Mononuclear cell (primary cell): ENCODE measurements around a stretch of chr15.

DNA sequence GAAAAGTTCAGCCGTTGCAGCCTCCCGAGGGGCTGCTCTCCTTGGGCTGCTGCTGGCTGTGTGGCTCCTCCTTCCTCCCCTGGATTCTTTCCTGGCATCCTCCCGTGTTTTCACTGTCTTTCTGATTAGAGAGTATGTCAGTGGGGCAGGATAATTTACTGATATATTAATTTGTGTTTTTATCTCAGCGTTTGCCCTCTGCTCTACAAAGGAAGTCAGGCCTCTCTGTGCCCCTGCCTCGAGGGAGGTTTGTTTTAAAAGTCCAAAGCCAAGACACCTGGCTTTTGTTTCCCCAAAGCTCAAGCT, 150.3 kb upstream of the NR2F2 start:
- RRBS = no CpG with 5 or more reads among the region's 5 CpGs

- RRBS = 7% methylated on average over 33 of the region's 65 CpGs
Measured at GRCh38 chr15:96331191-96331888, 840 bp downstream of the NR2F2 start.

DNA sequence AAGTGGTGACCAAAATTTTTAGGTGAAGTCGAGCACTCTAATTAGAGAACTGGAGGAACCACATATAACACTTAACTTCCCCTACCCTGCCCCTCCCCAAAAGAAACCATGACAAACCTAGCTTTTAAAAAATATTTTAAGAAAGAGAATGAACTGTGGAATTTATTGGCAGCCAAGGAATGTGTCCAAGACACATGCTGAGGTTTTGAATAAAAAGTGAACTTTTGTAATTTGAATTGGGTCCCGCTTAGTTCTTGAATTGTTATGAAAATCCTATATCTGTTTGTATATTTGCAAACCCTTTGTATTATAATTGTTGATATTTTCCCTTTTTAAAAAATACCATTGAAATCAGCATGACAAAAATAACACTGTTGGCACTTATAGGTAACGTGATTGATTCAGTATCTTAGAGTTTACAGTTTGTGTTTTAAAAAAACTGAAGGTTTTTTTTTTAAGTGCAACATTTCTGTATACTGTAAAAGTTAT, 7.8 kb downstream of the NR2F2 start:
- RRBS = no CpG with 5 or more reads among the region's 3 CpGs

- RRBS = no CpG with 5 or more reads among the region's 6 CpGs
Measured at GRCh38 chr15:96339190-96339854, 8.8 kb downstream of the NR2F2 start.

DNA sequence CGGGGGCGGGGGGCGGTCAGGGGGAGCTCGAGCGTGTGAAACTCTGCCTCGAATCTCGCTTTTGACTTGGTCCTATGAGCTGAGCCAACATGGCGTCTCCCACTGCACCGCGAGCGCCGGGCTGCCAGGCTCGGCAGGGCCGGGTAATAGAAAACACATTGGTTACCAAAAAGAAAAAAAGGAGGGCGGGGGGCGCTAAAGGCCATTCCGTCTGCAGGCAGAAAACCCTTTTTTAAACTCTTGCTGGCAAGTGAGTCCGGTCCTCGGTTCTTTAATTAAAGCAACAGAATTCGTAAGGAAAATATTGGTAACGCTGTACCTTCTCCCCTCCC, 10.6 kb downstream of the NR2F2 start:
- RRBS = 0% methylated on average over 1 of the region's 21 CpGs

DNA sequence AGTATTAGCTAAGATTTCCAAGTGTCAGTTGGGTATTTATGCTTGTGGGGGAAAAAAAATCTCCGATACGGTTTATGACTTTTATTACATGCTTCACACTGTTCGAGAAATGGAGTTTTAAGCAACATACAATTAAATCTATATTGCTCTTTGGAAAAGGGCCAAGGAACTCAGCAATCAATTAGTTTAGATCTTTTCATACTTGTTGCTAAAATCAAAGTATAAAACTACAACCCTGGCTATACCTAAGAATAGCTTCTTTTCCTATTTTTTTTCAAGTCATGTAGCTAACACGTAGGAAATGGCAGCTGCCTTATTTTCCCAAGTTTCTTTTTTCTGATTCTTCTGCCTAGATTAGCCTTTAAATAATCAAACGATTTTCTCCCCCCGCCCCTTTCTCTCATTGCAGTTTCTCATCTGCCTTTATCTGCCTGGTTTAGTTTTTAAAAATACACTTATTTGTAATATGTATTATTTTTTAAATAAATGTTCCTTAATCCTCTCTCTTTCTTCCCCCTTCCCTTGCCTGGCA, 16.1 kb downstream of the NR2F2 start:
- RRBS = no CpG with 5 or more reads among the region's 6 CpGs

GRCh38 chr15:96351189-96351578, 20.7 kb downstream of the NR2F2 start:
- RRBS = no CpG with 5 or more reads among the region's 12 CpGs

DNA sequence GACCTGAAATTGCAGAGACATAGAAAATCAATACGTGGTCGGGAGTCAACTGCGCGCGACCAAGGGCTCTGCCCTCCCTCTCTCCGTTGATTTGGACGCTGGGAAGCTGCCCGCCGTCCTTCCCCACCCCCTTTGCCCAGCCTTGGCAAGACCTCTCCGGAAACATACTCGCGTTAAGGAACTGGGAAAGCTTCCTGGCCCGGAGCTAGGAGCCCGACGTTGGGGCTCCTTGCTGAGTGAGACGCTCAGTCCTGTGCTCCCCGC, 37.7 kb downstream of the NR2F2 start:
- RRBS = 13% methylated on average over 3 of the region's 17 CpGs

GRCh38 chr15:96409602-96410237, 79.2 kb downstream of the NR2F2 start:
- RRBS = 15% methylated on average over 17 of the region's 46 CpGs

GRCh38 chr15:96491262-96491708, 160.8 kb downstream of the NR2F2 start:
- RRBS = no CpG with 5 or more reads among the region's 6 CpGs

GRCh38 chr15:97875332-97876406, 84.8 kb upstream of the ARRDC4 start:
- RRBS = 63% methylated on average over 12 of the region's 56 CpGs

- RRBS = no CpG with 5 or more reads among the region's 6 CpGs
Measured at GRCh38 chr15:97963638-97964102, 3.2 kb downstream of the ARRDC4 start.

- RRBS = no CpG with 5 or more reads among the region's 1 CpG
Measured at GRCh38 chr15:98064533-98064732, 103.9 kb downstream of the ARRDC4 start.

DNA sequence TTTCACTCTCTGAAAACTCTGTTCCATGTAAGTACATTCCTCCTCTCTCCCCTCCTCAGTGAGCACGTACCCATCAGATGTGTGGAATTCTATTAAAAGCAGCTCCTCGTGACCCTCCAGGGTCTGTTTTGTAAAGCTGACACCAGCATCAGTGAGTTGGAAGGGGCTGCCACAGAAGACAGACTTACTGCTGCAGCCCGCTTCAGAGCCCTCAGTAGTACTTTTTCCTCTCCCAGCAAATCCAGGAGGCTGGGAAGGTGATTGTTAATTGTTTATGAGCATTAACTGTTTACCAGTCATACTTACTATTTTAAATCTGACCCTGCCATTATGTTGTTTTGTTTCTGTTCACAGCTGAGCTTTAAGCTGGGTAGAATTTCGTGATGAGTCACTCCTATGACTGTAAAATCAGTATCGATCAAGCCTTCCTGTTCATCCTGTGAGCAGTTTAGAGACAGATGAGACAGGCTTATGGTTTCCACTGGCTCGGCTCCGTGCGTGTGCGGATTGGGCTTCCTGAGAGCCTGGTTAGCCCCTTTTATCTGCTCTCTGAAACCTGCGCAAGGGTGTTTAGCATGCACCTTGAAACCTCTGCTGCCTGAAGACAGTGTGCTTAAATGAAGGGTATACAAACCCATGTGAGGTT, 20.5 kb downstream of the IGF1R start:
- RRBS = no CpG with 5 or more reads among the region's 10 CpGs

DNA sequence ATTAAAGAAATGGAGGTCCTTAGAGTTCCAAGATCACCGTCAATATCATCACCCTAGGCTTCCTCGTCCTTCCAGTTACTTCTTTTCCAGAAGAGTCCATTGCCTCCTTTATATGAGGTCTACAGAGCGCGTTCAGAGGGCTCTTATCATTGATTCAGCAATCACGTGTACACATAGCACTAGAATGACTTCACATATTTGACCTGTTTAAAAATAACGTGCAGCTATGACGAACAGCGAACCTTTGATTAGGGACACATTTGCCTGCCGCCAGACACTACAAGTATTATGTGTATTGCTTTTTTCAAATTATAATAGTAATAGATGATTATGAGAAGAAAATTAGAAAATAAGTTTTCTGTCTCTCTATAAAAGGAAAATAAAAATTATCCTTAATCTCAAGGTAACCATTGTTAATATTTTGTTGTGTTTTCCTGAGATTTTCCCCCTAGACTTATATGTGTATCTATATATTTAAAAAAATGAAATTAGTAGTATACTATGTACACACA, 26.1 kb downstream of the IGF1R start:
- RRBS = no CpG with 5 or more reads among the region's 9 CpGs

- RRBS = no CpG with 5 or more reads among the region's 8 CpGs
Measured at GRCh38 chr15:98769750-98770343, 121.5 kb downstream of the IGF1R start.

GRCh38 chr15:98770427-98771079, 122.2 kb downstream of the IGF1R start:
- RRBS = no CpG with 5 or more reads among the region's 6 CpGs

- RRBS = no CpG with 5 or more reads among the region's 8 CpGs
Measured at GRCh38 chr15:98803941-98804561, 155.7 kb downstream of the IGF1R start.

- RRBS = no CpG with 5 or more reads among the region's 7 CpGs
Measured at GRCh38 chr15:98860109-98860696, 147.4 kb downstream of the PGPEP1L start.

DNA sequence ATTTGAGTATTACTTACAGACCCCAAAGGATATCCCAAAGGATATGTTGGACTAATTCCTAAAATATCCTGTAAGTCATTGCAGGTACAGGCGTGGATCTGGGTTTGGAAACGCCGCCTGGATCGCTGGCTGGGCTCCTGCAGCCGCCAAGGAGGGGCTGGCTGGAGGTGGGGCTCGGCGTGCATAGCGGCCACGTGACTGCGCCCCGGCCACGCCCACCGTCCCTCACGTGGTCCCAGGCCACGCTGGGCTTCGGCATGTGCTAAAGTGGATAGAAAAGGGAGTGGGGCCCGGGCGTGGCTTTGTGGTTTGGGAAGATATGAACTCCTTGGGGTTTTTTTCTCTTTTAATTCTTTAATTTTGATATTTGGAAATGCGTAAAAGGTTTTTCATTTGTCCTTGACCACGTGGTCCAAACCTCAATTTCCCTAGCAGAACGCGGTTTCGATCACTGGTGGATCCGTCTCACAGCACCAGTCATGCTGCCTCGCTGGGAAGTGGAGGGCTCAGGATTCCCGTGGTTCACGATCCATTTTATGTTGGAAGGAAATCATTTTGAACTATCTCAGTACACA, 142.2 kb downstream of the PGPEP1L start:
- RRBS = 32% methylated on average over 5 of the region's 27 CpGs